Measurements from ENCODE around the genes LHB, ENSG00000268655, DKKL1 and GFY.

DNA sequence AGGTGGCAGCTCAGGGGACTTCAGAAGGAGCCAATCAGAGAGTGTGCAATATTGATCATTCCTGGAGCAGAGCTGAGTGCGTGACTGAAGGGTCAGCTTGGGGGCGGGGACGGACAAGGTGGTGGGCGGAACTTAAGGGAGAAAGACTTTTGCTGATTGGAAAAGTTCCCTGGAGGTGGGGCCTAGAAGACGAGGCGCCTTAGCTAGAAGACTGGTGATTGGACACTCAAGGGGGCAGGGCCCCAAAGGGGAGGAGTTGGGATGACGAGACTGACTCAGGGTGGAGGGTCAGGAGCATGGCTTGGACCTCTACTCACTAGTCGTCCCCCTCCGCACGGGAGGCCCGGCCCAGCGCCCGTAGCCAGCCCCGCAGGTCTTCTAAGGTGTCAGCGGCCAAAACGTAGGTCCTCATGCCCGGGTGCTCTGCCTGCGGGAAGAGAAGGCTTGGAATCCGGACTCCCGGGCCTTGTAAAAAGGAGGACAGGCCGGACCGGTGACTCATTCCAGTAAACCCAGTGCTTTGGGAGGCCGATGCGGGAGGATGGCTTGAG, 8.3 kb downstream of the PLEKHA4 start:
- PRO-cap: no peak
- RRBS, 2 experiments: 69 to 70% methylated on average over 7 of the region's 24 CpGs

GRCh38 chr19:48989504-48990285, 3.4 kb downstream of the GYS1 start:
- PRO-cap: no peak
- RRBS, 2 experiments: no CpG with 5 or more reads among the region's 21 CpGs

GRCh38 chr19:49016902-49017258, at the start of gene LHB:
TSS of gene LHB (minus strand) at chr19:49017091.
- PRO-cap: no peak
- RRBS, 2 experiments: no CpG with 5 or more reads among the region's 8 CpGs

- PRO-cap: no peak
- RRBS, 2 experiments: 6 to 9% methylated on average over 10 of the region's 52 CpGs
Measured at GRCh38 chr19:49019236-49020115, 873 bp downstream of the ENSG00000268655 start.

DNA sequence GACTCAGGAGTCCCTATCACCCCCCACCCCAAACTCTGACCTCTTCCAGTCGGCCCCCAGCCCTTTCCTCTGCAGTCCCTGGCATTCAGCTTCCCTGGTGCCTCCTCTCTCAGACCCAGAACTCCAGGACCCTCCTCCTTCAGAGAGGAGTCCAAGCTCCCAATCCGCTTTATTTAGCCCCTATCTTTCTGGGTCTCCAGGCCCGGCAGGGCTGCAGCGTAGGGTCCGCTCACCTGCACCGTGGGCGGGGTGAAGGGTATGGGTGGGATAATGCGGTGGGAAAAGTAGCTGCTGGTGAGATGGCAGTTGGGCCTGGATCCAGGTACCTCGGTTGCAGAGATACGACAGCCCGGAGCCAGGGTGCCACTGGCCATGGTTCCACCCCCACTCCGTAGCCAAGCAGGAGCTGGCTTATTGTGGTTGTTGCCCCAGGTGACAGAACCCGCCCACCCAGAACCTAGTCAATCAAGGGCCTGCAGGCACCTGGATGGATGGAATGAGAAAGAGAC, at the start of gene ENSG00000268655:
TSS of gene ENSG00000268655 (minus strand) at position 408 of the 509 bp plus-strand sequence.
- PRO-cap: no peak
- RRBS, 2 experiments: no CpG with 5 or more reads among the region's 13 CpGs

DNA sequence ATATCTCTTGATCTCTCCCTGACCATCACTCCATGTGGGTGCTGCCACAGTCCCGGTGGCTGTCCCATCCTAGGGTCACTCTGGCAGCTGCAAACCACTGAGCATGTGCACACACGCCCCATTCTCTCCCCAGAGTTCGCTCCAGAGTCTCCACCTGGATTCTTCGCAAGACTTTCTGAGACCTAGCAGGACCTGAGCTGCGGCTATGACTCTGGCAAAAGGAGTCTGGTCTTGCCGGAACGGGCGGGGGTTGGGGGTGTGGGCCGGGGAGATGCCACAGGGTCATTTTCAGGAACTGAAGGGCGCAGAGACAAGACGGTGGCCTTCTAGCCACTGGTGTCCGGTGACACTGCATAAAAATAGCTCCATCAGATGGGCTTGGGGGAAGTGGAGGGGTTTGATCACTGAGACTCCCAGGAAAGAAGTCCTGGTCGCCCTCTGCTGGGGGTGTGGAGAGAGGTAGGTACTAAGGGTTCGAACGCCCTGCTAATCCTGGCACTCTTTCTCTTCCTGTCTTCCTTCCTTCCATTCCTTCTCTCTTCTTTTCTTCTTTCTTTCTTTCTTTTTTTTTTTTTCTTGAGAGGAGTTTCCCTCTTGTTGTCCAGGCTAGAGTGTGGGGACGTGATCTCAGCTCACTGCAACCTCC, 1.3 kb upstream of the KCNA7 start:
- PRO-cap: no peak
- RRBS, 2 experiments: 44 to 51% methylated on average over 4 of the region's 16 CpGs

- PRO-cap: no peak
- RRBS, 2 experiments: 87% methylated on average over 5 of the region's 17 CpGs; no CpG with 5 or more reads in 1 of the 2 experiments
Measured at GRCh38 chr19:49086322-49086885, 1.2 kb downstream of the SNRNP70 start.

- PRO-cap: bidirectional peak, plus-strand start at chr19:49150313, minus-strand start at chr19:49150299; bidirectional peak, plus-strand start at chr19:49150639, minus-strand start at chr19:49150356; unidirectional peak, plus-strand start at chr19:49150696
- RRBS, 2 experiments: 2 to 3% methylated on average over 32 to 34 of the region's 59 CpGs
Measured at GRCh38 chr19:49150200-49150861, 4.9 kb downstream of the HRC start.

GRCh38 chr19:49356946-49357662, 5.1 kb downstream of the TEAD2 start:
- PRO-cap: no peak
- RRBS, 2 experiments: no CpG with 5 or more reads among the region's 13 CpGs

- PRO-cap: bidirectional peak, plus-strand start at chr19:49361693, minus-strand start at chr19:49361508
- RRBS, 2 experiments: 3 to 5% methylated on average over 8 of the region's 25 CpGs
Measured at GRCh38 chr19:49361387-49361949, 748 bp downstream of the TEAD2 start.

- PRO-cap: no peak
- RRBS, 2 experiments: 0 to 2% methylated on average over 1 to 12 of the region's 61 CpGs
Measured at GRCh38 chr19:49363245-49364349, at the start of gene DKKL1. TSS of gene DKKL1 (plus strand) at chr19:49363877.

DNA sequence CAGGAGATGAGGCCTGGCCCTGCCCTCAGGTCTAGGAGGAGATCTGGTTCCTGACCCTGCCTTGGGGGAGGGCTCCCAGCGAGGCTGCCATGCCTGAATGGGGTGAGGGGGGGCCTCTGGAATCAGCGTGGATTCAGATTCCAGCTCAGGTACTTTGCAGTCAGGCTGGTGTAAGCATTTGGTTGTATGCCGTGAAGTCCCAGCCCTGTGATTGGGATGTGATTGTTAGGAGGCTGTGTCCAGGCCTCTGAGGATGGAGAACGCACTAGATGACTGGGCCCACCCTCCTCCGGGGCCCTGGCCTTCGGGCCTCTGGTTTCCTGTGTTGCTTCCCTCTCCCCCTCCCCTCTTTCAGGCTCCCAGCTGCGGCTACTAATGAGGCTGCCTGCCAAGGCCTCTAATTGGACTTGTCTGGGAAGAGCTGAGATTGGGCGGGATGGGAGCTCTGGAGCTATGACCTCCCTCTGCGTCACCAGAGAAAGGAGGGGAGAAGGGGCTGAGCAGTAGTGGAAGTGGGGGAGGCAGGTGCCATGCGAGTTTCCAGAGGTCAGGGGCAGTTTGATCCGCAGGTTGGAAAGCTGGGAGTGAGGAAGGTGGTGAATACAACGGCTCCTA, 10.0 kb downstream of the PTH2 start:
- PRO-cap: no peak
- RRBS, 2 experiments: no CpG with 5 or more reads among the region's 12 CpGs

- PRO-cap: no peak
- RRBS, 2 experiments: no CpG with 5 or more reads among the region's 9 CpGs
Measured at GRCh38 chr19:49425255-49425651, at the start of gene GFY. TSS of gene GFY (plus strand) at chr19:49425388.

GRCh38 chr19:49427631-49428153, 2.5 kb downstream of the GFY start:
- PRO-cap: no peak
- RRBS, 2 experiments: 2 to 15% methylated on average over 2 of the region's 25 CpGs

GRCh38 chr19:49438227-49438695, 3.1 kb downstream of the SLC17A7 start:
- PRO-cap: no peak
- RRBS, 2 experiments: no CpG with 5 or more reads among the region's 7 CpGs

- PRO-cap: no peak
- RRBS, 2 experiments: no CpG with 5 or more reads among the region's 3 CpGs
Measured at GRCh38 chr19:49446102-49446516, 4.8 kb upstream of the SLC17A7 start.

- PRO-cap: no peak
- RRBS, 2 experiments: no CpG with 5 or more reads among the region's 11 CpGs
Measured at GRCh38 chr19:49493151-49493612, 3.1 kb upstream of the RPS11 start.

DNA sequence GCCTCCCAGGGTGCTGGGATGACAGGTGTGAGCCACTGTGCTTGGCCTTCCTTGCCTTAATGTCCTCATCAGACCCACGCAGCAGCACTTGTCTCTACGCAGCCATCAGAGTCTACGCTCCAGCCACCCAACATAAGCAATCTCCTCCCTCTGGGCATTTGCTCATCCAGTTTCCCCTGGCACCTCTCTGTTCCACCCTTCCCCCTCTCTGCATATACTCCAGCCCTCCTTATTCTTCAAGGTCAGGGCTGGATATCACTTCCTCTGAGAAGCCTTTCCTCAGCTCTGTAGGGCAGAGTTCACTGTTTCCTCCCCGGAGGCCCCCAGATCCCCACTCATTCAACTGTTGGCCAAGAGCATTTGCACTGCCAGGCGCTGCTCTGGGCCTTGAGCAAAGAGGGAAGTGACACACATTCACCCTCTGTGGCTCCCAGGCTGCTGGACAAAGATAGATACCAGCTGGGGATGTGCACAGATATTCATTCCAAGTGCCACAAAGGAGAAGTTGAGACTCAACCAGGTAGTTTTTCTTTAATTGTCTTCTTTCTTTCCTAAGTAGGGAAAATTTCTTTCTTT, 3.3 kb downstream of the FCGRT start:
- PRO-cap: no peak
- RRBS, 2 experiments: no CpG with 5 or more reads among the region's 5 CpGs

GRCh38 chr19:49546821-49547401, 19.1 kb downstream of the RCN3 start:
- PRO-cap: no peak
- RRBS, 2 experiments: no CpG with 5 or more reads among the region's 7 CpGs

- PRO-cap: no peak
- RRBS, 2 experiments: no CpG with 5 or more reads among the region's 18 CpGs
Measured at GRCh38 chr19:49559660-49560286, 20.6 kb downstream of the NOSIP start.